ENCODE results near the genes MT1B and MT1X.

- PRO-cap: no peak
- RAMPAGE, long total RNA, 3 experiments: no peak in any of the 3 experiments
These were observed 8.9 kb downstream of the IRX5 start for GRCh38 chr16:54939485-54940145.

- PRO-cap: no peak
- RAMPAGE, long total RNA, 3 experiments: no peak in any of the 3 experiments
These were observed 26.9 kb upstream of the IRX6 start for GRCh38 chr16:55297013-55297580.

DNA sequence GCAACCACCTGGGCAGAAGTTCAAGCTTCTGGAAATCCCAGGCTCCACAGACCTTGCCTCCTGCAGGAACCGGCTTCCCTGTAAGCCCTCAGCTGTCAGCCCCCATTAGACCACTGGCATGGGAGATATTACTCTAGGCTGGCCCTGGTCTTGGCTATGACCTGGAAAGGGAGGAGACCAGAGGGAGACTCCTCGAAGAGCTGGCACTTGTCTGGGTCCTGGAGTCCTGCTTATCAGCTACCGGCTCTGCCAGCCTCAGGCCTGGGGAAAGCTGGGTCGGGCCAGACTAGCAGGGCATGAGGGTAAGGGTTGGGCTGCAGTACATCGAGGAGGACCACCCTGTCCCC is 53.9 kb downstream of the SLC6A2 start:
- PRO-cap: no peak
- RAMPAGE, long total RNA, 3 experiments: no peak in any of the 3 experiments

DNA sequence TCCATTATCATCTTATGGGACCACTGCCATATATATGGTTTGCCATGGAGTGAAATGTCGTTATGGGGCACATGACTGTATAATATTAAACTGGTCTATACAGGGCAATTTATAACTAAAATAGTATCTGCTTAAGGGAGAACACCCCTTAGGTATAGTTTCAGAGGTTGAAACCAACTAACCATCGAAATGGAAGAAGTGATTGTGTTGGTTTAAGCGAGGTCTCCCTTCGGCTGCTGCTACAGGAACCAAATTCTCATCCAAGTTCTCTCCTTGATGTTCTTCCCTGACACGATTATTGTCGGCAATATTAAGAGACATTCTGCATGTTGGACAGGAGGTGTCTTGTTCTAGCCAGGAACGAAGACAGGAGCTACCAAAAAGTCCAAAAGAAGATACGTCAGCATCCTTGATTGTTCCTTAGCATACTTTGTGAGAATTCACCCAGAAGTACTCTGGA is 36.3 kb downstream of the AMFR start:
- PRO-cap: no peak
- RAMPAGE, long total RNA, 3 experiments: no peak in any of the 3 experiments

DNA sequence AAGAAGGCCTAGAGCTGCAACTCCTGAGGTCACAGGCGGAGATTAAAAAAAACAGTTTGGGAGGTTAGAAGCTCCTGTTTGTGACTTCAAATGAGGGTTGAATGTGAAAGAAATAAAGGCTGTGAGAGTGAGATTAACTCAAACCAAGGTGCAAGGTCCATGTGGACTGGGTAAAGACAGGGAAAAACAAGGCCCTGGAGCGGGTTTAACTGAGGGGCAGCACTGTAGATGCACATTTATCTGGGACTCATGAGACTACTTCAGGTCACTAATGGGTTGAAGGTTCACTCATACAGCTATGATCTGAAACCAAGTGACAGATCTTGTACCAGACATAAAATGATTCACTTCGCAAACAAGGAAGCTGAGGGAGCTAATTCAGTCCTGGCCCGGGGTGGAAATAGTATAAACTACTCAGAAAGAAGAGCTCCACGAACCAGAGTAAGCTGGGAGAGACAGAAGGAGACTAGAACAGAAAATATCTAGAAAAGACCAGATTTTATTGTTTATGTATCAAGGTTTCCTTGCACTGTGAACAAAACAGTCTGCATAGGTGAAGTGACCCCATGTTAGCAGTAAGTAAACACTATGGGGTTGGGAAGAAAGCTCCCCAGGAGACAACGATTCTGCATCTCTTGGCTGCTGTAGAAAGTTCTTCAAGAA is 16.6 kb downstream of the AMFR start:
- PRO-cap: no peak
- RAMPAGE, long total RNA, 3 experiments: no peak in any of the 3 experiments

DNA sequence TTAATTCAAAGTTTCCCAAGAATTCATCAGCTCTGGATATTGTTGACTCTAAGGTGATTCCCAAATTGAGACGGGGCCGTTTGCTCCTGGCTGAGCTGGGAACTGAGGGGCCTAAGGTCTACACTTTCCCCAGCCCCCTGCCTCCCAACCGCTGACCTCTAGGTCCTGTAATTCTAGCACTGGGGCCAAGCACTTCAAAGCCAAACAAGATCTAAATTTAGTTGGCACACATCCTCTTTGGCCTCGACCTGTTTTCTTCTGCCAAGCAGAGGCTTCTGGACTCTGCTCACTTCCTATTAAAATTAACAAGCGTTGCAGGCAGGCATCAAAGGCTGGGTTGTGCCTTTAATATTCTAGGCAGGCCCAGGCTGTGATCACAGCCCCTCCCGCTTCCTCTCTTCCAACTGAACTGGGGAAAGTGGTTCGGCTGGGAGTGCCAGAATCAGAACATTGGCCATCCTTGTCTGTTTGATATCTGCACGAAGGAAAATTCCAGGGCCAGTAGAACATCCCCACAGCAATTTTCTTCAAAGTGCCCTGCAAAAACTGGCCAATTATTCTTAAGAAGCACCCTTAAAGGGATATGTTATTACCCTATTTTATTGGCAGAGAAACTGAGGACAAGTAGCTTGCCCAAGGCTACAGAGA is 13.0 kb upstream of the MT4 start:
- PRO-cap: no peak
- RAMPAGE, long total RNA, 3 experiments: no peak in any of the 3 experiments

DNA sequence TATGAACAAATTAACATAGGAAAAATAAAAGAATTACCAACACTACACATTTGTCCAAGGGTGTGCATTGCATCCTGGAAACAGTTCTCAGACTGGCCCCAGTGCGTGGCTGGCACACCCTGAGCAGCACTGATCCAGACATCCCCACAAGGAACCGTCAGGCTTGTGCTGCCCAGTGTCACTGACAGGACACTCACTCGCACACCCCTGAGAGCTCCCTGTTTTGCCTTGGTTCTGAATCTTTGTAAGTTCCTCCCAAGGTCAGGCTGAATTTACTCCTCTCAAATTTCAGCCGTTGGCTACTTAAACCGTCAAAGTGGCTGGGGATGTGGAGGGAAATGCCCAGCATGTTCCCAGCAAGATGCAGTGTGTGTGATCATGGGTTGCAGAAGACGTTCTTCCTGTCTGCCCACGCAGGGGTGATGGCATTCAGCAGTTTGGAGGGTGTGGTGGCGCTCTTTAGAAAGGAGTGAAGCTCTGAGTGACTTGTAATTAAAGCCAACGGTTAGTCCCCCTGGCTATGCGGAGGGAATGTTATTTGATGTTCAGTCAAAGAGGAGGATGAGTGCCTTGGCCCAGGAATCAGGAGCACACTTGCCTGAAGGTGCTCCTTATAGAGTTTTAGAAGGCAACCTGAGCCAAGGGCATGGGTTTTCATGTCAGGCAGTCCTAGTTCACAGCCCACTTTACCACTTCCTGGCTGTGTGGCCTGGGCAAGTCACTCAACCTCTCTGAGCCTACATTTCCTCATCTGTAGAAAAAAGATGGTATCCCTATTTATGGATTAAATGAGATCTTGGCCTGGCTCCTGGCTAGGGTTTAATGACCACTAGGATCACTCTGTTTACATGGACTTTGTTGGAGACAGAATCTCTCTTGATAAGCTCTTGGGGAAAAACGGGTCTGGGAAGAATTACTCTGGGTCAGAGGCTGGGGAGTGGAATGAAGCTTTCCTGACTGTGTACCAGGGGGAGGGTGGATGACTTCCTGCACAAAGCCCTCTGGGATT is 2.0 kb downstream of the MT2A start:
- PRO-cap: bidirectional peak, plus-strand start at position 462 of the sequence, minus-strand start at position 394 of the sequence
- RAMPAGE, long total RNA, 3 experiments: no peak in any of the 3 experiments

GRCh38 chr16:56611321-56612114 is 3.1 kb downstream of the MT2A start:
- PRO-cap: no peak
- RAMPAGE, long total RNA, 3 experiments: no peak in any of the 3 experiments

DNA sequence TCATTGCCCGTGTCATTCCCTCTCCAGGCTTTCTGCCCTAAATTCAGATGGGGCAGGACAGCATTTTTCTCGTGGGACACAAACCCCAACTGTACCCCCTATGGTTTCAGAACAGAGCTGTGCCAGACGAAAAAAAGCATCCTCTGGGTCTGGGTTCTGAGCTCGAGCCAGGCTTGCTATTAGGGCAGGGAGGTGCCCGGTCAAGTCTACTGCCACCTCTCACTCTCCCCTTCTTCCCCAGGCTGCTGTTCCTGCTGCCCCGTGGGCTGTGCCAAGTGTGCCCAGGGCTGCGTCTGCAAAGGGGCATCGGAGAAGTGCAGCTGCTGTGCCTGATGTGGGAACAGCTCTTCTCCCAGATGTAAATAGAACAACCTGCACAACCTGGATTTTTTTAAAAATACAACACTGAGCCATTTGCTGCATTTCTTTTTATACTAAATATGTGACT is 1.1 kb downstream of the MT1E start:
- PRO-cap: no peak
- RAMPAGE, long total RNA, 3 experiments: no peak in any of the 3 experiments

- PRO-cap: no peak
- RAMPAGE, long total RNA, 3 experiments: no peak in any of the 3 experiments
These were observed at the start of gene MT1B for GRCh38 chr16:56651625-56651941. MT1B (plus strand) TSS chr16:56651886.

- PRO-cap: bidirectional peak, plus-strand start at chr16:56658396, minus-strand start at chr16:56658263
- RAMPAGE, long total RNA, 3 experiments: no peak in any of the 3 experiments
These were observed 501 bp downstream of the MT1F start for GRCh38 chr16:56658137-56658782.

GRCh38 chr16:56662981-56663440 is 4.9 kb downstream of the MT1G start:
- PRO-cap: no peak
- RAMPAGE, long total RNA, 3 experiments: no peak in any of the 3 experiments

GRCh38 chr16:56681590-56682549 is at the start of gene MT1X:
MT1X (plus strand) TSS chr16:56682470.
- PRO-cap: bidirectional peak, plus-strand start at chr16:56682470, minus-strand start at chr16:56682332
- RAMPAGE, long total RNA, 3 experiments: start-site peak on the plus strand in 2 of 3 experiments, at chr16:56682463-56682513 at its widest, 3,443 to 7,664 reads per replicate

DNA sequence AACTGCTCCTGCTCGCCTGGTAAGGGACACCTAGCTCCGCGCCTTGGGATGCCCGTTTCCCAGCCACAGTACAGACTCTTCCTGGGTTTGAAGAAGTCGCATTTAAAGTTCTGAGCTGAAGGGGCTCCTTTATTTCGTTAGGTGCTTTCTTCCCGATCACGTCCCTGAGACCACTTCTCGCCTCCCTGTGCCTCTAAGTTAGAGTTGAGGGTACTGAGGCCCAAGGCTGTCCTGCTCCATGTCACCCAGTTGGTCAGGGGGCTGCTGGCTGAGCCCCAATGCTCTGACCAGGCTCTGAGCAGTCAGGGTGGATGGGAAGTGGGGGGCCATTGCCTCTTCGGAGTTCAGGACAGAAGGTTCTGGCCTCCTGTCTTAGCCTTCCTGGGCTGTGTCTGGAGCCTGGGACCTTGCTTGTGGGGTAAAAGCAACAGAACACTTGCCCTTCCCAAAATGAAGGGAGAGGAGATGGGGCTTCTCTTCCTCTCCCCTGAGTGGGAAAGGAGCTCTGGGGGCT is 337 bp downstream of the MT1X start:
- PRO-cap: no peak
- RAMPAGE, long total RNA, 3 experiments: no peak in any of the 3 experiments

GRCh38 chr16:56684931-56686133 is 3.1 kb downstream of the MT1X start:
- PRO-cap: no peak
- RAMPAGE, long total RNA, 3 experiments: no peak in any of the 3 experiments

- PRO-cap: no peak
- RAMPAGE, long total RNA, 3 experiments: no peak in any of the 3 experiments
These were observed 10.4 kb upstream of the CETP start for GRCh38 chr16:56951312-56951787.

- PRO-cap: no peak
- RAMPAGE, long total RNA, 3 experiments: no peak in any of the 3 experiments
These were observed 3.8 kb upstream of the NLRC5 start for GRCh38 chr16:56985551-56986034.

GRCh38 chr16:56998844-56999114 is 9.4 kb downstream of the NLRC5 start:
- PRO-cap: no peak
- RAMPAGE, long total RNA, 3 experiments: no peak in any of the 3 experiments

DNA sequence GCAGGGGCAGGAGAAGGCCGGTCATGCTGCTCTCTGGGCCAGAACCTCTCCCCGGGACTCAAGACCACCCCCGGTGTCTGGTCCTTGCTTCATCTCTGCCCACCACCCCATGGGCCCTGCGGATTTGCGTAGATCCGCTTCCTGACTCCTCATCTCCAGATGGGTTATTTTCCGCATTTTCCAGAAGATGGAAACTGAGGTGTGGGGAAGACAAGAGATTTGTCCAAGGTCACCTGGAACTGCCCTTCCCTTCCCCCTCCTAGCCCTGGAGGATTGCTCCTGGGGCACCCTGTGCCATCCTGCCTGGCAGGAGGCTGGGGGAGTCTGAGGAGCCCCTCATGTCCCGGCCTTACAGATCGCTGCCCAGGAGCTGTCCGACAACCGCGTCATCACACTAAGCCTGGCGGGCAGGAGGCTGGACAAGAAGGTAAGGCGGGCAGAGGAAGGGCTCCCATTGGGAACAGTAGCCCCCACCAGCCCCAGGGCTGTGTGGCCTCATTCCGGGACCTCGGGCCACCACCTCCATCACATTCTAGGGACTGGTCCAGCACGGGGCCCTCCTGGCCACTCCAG is 24.8 kb downstream of the CPNE2 start:
- PRO-cap: no peak
- RAMPAGE, long total RNA, 3 experiments: start-site peak on the plus strand in 1 of 3 experiments, centred at position 236 of the sequence, 7 reads per replicate

GRCh38 chr16:57144911-57145640 is 40.8 kb downstream of the PSME3IP1 start:
- PRO-cap: no peak
- RAMPAGE, long total RNA, 3 experiments: start-site peak on the plus strand in 1 of 3 experiments, at chr16:57145449-57145565 at its widest, 5 reads per replicate